GM12878 (cell line): ENCODE results near the genes NUDT8, TBX10 and KMT5B.

DNA sequence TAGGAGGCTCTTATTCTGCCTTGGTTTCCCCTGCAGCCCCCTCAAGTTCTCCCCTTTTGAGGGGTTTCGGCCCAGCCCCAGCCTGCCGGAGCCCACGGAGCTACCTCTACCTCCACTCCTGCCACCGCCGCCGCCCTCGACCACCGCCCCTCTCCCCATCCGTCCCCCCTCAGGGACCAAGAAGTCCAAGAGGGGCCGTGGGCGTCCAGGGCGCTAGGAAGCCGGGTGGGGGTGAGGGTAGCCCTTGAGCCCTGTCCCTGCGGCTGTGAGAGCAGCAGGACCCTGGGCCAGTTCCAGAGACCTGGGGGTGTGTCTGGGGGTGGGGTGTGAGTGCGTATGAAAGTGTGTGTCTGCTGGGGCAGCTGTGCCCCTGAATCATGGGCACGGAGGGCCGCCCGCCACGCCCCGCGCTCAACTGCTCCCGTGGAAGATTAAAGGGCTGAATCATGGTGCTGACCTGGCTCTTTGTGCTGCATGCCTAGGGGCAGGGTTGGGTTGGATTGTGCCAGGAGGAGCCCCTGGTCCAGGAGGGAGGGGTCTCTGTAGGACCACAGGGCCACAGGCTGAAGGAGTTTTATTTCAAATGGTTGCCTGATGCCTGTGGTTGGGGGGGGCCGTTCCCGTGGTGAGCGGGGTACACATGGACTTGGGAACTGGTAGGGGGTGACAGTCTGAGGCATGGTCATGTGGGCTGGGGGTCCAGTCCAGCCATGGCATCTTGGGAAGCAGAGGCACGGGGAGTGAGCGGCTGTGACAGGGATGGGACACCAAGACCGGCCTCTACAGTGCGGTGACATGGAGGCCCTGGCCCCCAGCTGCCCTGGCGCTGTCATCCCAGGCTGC lies 2.3 kb downstream of the PTPRCAP start:
- RAMPAGE, long total RNA = no peak
- RRBS, 2 experiments = no CpG with 5 or more reads among the region's 30 CpGs
CAGE:
- cytosol, long polyA minus RNA = no peak
- cytosol, long polyA plus RNA = no peak
- long polyA plus RNA = no peak
- nucleolus, long total RNA = no peak
- nucleus, long polyA plus RNA = no peak
- nucleus, long total RNA = no peak

DNA sequence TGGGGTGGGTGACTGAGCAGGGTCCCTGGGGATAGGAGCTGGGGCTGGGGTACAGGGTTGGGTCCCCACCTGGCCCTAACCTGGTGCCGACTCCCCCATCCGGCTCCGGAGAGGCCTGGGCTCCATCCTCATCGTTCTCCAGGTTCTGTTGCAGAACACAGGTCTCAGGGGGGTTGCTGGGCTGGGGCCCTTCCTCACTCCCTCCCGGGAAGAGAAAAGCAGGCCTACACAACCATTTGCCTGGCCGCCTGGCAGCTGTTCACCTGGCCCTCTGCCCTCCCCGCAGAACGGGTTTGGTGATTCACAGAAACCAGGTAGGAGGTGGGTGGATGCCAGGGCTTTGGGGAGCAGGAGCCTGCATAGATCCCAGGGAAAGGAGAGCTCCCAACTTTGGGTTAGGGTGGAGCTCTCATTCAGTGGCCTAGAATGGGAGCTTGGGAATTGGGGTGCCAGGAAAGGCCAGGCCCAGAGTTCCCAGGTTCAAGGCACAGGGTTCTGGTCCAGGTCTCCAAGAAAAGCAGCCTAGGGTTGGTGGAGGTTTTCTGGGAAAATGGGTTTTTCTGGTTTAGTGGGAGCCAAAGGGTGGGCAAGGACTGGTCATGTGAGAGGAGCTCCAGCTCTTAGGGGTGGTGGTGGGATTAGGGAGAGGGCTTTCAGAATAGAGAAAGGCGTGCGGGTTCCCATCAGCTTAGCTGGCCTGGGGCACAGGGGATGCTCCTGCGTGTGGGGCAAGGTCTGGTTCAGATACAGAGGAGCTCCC lies 923 bp downstream of the TMEM134 start:
- RAMPAGE, long total RNA = no peak
- RRBS, 2 experiments = 55 to 61% methylated on average over 3 of the region's 11 CpGs
CAGE:
- cytosol, long polyA minus RNA = no peak
- cytosol, long polyA plus RNA = no peak
- long polyA plus RNA = no peak
- nucleolus, long total RNA = no peak
- nucleus, long polyA plus RNA = no peak
- nucleus, long total RNA = no peak

DNA sequence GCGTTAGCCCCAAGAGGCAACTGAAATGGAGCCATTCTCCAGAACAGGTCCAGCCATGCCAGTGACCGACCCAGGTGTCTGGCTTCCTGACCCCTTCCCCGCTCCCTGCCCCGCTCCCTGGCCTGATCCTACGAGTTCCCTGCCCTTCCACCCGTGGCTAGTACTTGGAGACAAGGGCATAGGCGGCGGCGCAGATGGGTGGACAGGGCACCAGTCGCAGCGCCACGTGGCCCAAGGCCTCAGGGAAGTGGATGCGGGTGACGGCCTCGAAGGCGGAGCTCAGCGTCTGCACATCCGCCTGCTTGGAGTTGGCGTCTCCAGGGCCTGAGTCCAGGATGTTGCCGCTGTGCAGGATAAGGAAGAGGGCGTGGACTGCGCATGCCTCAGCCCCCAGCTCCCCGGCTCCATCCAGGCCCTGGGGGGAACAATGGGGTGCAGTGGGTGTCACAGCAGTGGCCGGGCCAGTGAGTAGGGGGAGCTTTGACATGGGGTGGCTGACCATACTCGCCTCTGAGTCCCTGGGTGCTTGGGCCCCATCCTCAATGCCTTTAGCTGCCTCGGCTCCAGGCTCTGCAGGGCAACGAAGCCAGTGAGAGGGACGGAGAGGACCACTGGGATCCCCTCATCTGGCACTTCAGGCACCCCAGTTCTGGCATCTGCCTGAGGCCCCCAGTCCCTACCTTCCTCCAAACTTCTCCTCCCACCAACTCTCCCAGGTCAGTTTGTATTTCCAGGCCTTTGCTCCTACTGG lies 6.6 kb downstream of the PITPNM1 start:
- RAMPAGE, long total RNA = no peak
- RRBS, 2 experiments = 97 to 99% methylated on average over 2 of the region's 28 CpGs
CAGE:
- cytosol, long polyA minus RNA = no peak
- cytosol, long polyA plus RNA = no peak
- long polyA plus RNA = no peak
- nucleolus, long total RNA = no peak
- nucleus, long polyA plus RNA = no peak
- nucleus, long total RNA = no peak

DNA sequence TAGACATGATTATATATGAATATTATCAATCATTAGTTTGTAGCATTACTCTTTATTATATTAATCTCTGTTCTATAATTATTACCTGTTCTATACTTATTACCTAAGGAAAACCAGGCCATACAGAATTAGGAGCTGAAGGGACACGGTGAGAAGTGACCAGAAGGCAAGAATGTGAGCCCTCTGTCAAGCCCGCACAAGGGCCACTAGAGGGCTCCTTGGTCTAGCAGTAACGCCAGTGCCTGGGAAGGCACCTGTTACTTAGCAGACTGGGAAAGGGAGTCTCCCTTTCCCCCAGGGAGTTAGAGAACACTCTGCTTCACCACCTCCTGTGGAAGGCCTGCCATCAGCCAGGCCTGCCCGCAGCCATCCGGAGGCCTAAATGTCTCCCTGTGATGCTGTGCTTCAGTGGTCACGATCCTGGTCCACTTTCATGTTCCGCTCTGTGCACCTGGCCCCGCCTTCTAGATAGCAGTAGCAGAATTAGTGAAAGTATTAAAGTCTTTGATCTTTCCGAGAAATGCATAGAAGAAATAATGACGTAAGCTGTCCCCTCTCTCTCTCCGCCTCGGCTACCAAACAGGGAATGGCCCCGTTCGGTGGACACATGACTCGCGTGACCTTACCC lies 10.9 kb upstream of the GSTP1 start:
- RAMPAGE, long total RNA = no peak
- RRBS, 2 experiments = no CpG with 5 or more reads among the region's 16 CpGs
CAGE:
- cytosol, long polyA minus RNA = no peak
- cytosol, long polyA plus RNA = no peak
- long polyA plus RNA = no peak
- nucleolus, long total RNA = no peak
- nucleus, long polyA plus RNA = no peak
- nucleus, long total RNA = no peak

- RAMPAGE, long total RNA = no peak
- RRBS, 2 experiments = no CpG with 5 or more reads among the region's 16 CpGs
CAGE:
- cytosol, long polyA minus RNA = no peak
- cytosol, long polyA plus RNA = no peak
- long polyA plus RNA = no peak
- nucleolus, long total RNA = no peak
- nucleus, long polyA plus RNA = no peak
- nucleus, long total RNA = no peak
Observed at GRCh38 chr11:67579236-67580078, 4.2 kb upstream of the GSTP1 start.

- RAMPAGE, long total RNA = no peak
- RRBS, 2 experiments = under 1 to 2% methylated on average over 66 to 71 of the region's 114 CpGs
CAGE:
- cytosol, long polyA minus RNA = start-site peak on the minus strand at chr11:67629915-67629923, 31 reads
- cytosol, long polyA plus RNA = start-site peak on the minus strand at chr11:67629914-67629941, 648 and 679 reads in 2 replicates
- long polyA plus RNA = no peak
- nucleolus, long total RNA = no peak
- nucleus, long polyA plus RNA = no peak
- nucleus, long total RNA = no peak
Observed at GRCh38 chr11:67629646-67630611, at the start of gene NUDT8. Gene NUDT8, minus strand, starts transcription at chr11:67629937.

DNA sequence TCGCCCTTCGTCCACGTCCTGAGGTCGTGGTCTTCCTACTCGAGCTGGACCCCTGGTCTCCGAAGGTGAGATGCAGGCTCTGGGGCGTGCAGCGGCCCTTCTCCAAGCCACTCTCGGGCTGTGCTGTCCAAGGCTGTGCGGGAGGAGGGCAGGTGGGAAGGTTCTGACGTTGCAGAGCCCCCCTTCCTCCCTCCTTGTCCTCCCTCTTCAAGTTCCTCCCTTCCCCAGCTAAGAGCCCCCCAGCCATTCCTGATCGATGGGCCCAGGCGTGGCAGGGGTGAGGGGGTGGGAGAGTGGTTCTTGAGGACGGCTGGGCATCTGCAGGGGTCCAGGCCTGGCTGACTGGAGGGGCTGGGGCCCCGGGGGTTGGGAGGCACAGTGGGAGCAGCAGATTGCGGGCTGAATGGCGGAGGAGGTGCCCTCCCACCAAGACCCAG lies at the start of gene TBX10:
Gene TBX10, minus strand, starts transcription at position 125 of the 437 bp plus-strand sequence.
- RAMPAGE, long total RNA = no peak
- RRBS, 2 experiments = 0% methylated on average over 1 of the region's 17 CpGs; no CpG with 5 or more reads in 1 of the 2 experiments
CAGE:
- cytosol, long polyA minus RNA = no peak
- cytosol, long polyA plus RNA = no peak
- long polyA plus RNA = no peak
- nucleolus, long total RNA = no peak
- nucleus, long polyA plus RNA = no peak
- nucleus, long total RNA = no peak

DNA sequence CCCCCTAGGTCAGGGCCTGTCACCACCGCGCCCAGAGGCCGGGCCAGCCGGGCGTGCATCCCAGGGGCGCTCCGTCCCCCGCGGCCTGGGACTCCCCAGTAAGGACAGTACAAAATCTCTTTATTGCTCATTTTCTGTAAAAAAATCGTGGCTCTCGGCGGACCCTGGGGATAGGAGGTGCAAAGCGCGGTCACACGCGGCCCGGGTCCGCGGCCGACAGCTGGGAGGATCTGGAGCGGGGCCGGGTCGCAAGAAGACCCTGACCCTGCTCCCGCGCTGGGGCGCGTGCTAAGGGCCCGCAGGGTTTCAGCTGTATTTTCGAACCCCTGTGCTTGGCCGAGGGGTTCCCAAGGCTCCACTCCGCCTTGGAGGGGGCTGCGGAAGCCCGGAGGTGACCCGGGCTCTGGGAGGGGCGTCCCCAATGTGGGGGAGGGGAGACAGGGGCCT lies 36.8 kb upstream of the ALDH3B2 start:
- RAMPAGE, long total RNA = no peak
- RRBS, 2 experiments = no CpG with 5 or more reads among the region's 35 CpGs
CAGE:
- cytosol, long polyA minus RNA = no peak
- cytosol, long polyA plus RNA = no peak
- long polyA plus RNA = no peak
- nucleolus, long total RNA = no peak
- nucleus, long polyA plus RNA = no peak
- nucleus, long total RNA = no peak

GRCh38 chr11:68043187-68044193 lies 4.7 kb downstream of the TCIRG1 start:
- RAMPAGE, long total RNA = no peak
- RRBS, 2 experiments = 75% methylated on average over 4 to 9 of the region's 42 CpGs
CAGE:
- cytosol, long polyA minus RNA = no peak
- cytosol, long polyA plus RNA = no peak
- long polyA plus RNA = no peak
- nucleolus, long total RNA = no peak
- nucleus, long polyA plus RNA = no peak
- nucleus, long total RNA = no peak

DNA sequence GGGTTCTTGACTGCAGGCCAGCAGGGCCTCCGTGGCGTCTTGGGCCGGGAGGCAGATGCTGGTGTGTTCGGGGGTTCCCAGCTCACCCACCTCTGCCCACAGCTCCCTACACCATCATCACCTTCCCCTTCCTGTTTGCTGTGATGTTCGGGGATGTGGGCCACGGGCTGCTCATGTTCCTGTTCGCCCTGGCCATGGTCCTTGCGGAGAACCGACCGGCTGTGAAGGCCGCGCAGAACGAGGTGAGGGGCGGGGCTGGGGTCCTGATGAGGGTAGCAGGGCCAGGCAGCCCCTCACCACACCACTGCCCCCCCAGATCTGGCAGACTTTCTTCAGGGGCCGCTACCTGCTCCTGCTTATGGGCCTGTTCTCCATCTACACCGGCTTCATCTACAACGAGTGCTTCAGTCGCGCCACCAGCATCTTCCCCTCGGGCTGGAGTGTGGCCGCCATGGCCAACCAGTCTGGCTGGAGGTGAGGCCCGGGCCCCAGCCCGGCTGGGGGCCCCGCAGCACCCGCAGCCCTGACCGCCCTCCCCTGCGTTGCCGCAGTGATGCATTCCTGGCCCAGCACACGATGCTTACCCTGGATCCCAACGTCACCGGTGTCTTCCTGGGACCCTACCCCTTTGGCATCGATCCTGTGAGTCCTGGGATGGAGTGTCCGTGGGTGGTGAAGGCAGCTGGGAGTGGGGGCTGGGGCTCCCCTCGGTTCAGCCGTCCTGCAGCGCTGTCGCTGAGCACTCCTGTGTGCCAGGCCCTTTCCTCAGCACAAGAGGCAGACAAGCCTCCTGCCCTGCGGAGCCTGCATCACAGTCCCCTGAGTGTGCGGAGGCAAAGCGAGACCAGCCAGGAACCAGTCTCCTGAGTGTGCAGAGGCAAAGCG lies 8.7 kb downstream of the TCIRG1 start:
- RAMPAGE, long total RNA = no peak
- RRBS, 2 experiments = 96% methylated on average over 12 of the region's 41 CpGs; no CpG with 5 or more reads in 1 of the 2 experiments
CAGE:
- cytosol, long polyA minus RNA = no peak
- cytosol, long polyA plus RNA = no peak
- long polyA plus RNA = no peak
- nucleolus, long total RNA = no peak
- nucleus, long polyA plus RNA = no peak
- nucleus, long total RNA = no peak

DNA sequence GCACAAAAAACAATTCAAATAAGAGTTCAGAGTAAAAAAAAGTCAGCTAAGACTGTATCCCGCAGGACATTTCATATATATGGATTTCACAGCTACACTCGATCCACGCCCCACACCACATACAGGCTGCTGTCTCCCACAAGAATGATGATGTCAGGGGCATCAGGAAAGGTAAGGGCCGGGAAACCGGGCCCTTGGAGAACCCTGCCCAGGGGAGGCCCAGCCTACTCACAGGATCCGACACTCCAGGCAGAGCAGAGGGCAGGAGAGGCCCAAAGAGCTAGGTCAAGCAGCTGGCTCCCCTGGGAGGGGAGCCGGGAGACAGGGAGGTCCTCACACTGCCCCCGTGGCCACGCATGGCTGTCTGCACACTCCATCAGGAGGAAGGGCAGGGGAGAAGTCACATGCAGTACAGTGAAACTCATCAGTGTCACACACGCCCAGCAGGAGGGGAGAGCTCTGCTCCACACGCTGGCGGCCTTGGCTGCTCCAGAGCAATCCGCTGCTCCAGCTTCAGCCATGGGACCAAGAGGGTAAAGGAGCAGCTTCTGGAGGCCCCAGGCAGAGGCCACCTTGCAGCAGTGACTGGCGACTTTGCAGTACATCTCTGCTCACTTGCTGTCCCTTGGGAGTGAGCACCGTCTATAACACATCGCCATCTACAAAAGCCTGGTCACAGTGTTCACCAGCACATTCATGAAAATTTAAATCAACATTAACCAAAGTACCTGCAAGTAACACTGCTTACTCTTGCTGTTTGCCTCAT lies 14.3 kb downstream of the TCIRG1 start:
- RAMPAGE, long total RNA = no peak
- RRBS, 2 experiments = no CpG with 5 or more reads among the region's 16 CpGs
CAGE:
- cytosol, long polyA minus RNA = no peak
- cytosol, long polyA plus RNA = no peak
- long polyA plus RNA = no peak
- nucleolus, long total RNA = no peak
- nucleus, long polyA plus RNA = no peak
- nucleus, long total RNA = no peak

GRCh38 chr11:68061388-68062294 lies 22.8 kb downstream of the TCIRG1 start:
- RAMPAGE, long total RNA = no peak
- RRBS, 2 experiments = no CpG with 5 or more reads among the region's 12 CpGs
CAGE:
- cytosol, long polyA minus RNA = no peak
- cytosol, long polyA plus RNA = no peak
- long polyA plus RNA = no peak
- nucleolus, long total RNA = no peak
- nucleus, long polyA plus RNA = no peak
- nucleus, long total RNA = no peak

- RAMPAGE, long total RNA = no peak
- RRBS, 2 experiments = no CpG with 5 or more reads among the region's 5 CpGs
CAGE:
- cytosol, long polyA minus RNA = no peak
- cytosol, long polyA plus RNA = no peak
- long polyA plus RNA = no peak
- nucleolus, long total RNA = no peak
- nucleus, long polyA plus RNA = no peak
- nucleus, long total RNA = no peak
Observed at GRCh38 chr11:68075074-68075543, 36.3 kb downstream of the TCIRG1 start.

DNA sequence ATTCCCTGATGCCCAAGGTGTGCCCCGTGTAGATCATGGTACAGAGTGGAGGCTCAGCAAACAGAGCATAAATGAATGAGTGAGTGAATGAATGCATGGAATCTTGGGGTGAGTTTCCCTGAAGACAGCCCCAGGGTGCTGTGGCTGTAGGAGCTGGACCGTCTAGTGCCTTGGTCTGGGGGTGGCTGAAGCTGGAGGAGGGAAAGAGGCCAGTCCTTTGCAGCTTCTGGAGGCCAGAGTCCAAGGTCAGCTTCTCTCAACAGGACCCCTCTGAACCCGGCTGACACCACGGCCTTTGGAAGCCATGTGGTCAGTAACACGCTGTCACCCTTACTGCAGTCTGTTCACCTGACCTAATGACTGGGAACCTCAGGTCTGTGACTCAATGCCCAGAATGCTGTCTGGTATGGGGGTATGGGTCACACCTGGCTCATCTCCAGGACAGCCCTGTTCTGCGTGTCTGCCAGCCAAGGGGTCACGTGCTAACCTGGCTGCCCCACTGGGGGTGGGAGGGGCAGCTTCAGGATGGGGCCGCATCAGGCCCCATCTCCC lies 24.0 kb upstream of the CHKA start:
- RAMPAGE, long total RNA = no peak
- RRBS, 2 experiments = no CpG with 5 or more reads among the region's 8 CpGs
CAGE:
- cytosol, long polyA minus RNA = no peak
- cytosol, long polyA plus RNA = no peak
- long polyA plus RNA = no peak
- nucleolus, long total RNA = no peak
- nucleus, long polyA plus RNA = no peak
- nucleus, long total RNA = no peak

- RAMPAGE, long total RNA = no peak
- RRBS, 2 experiments = no CpG with 5 or more reads among the region's 15 CpGs
CAGE:
- cytosol, long polyA minus RNA = no peak
- cytosol, long polyA plus RNA = no peak
- long polyA plus RNA = no peak
- nucleolus, long total RNA = no peak
- nucleus, long polyA plus RNA = no peak
- nucleus, long total RNA = no peak
Observed at GRCh38 chr11:68146124-68146601, 25.0 kb upstream of the CHKA start.

DNA sequence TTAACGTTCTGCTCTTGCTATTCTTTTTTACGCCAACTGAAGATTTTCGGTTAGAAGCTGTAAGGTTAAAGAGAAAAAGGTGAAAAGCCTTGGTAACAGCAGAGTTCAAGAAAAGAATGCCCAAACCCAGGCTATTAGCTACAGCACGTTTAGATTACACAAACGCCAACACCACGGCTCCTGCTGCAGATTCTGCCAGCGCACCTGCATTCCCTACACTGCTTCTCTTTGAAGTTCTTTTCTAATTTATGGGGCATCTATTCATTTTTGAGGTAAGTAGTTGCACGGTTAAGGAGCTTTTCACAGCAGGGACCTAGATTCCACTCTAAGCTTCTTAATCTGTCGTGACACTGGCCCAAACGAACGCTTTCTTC lies 37.9 kb upstream of the CHKA start:
- RAMPAGE, long total RNA = no peak
- RRBS, 2 experiments = no CpG with 5 or more reads among the region's 11 CpGs
CAGE:
- cytosol, long polyA minus RNA = no peak
- cytosol, long polyA plus RNA = no peak
- long polyA plus RNA = no peak
- nucleolus, long total RNA = no peak
- nucleus, long polyA plus RNA = no peak
- nucleus, long total RNA = no peak

- RAMPAGE, long total RNA = no peak
- RRBS, 2 experiments = no CpG with 5 or more reads among the region's 60 CpGs
CAGE:
- cytosol, long polyA minus RNA = no peak
- cytosol, long polyA plus RNA = no peak
- long polyA plus RNA = no peak
- nucleolus, long total RNA = no peak
- nucleus, long polyA plus RNA = no peak
- nucleus, long total RNA = no peak
Observed at GRCh38 chr11:68212354-68212990, 624 bp downstream of the KMT5B start.

GRCh38 chr11:68212991-68213893 lies at the start of gene KMT5B:
Gene KMT5B, minus strand, starts transcription at chr11:68213296.
- RAMPAGE, long total RNA = no peak
- RRBS, 2 experiments = 1% methylated on average over 71 of the region's 144 CpGs
CAGE:
- cytosol, long polyA minus RNA = no peak
- cytosol, long polyA plus RNA = no peak
- long polyA plus RNA = start-site peak on the minus strand at chr11:68213151-68213334, 179 and 201 reads in 2 replicates; start-site peak on the minus strand at chr11:68213545-68213663, 125 and 169 reads in 2 replicates
- nucleolus, long total RNA = no peak
- nucleus, long polyA plus RNA = no peak
- nucleus, long total RNA = no peak

- RAMPAGE, long total RNA = no peak
- RRBS, 2 experiments = 3 to 5% methylated on average over 3 of the region's 23 CpGs
CAGE:
- cytosol, long polyA minus RNA = no peak
- cytosol, long polyA plus RNA = no peak
- long polyA plus RNA = no peak
- nucleolus, long total RNA = no peak
- nucleus, long polyA plus RNA = no peak
- nucleus, long total RNA = no peak
Observed at GRCh38 chr11:68271014-68271785, 573 bp downstream of the C11orf24 start.